Karpas-422 (cell line): ENCODE results near the genes KLF17, PTCH2, GPBP1L1, TSPAN1 and DMBX1.

GRCh38 chr1:43966377-43967219 lies 3.2 kb upstream of the DPH2 start:
- PRO-cap, result no peak
- RAMPAGE, long total RNA, result no peak

- PRO-cap, result bidirectional peak, plus-strand start at chr1:44025097, minus-strand start at chr1:44025009
- RAMPAGE, long total RNA, result no peak
Observed at GRCh38 chr1:44024864-44025216, 6.4 kb downstream of the SLC6A9 start.

DNA sequence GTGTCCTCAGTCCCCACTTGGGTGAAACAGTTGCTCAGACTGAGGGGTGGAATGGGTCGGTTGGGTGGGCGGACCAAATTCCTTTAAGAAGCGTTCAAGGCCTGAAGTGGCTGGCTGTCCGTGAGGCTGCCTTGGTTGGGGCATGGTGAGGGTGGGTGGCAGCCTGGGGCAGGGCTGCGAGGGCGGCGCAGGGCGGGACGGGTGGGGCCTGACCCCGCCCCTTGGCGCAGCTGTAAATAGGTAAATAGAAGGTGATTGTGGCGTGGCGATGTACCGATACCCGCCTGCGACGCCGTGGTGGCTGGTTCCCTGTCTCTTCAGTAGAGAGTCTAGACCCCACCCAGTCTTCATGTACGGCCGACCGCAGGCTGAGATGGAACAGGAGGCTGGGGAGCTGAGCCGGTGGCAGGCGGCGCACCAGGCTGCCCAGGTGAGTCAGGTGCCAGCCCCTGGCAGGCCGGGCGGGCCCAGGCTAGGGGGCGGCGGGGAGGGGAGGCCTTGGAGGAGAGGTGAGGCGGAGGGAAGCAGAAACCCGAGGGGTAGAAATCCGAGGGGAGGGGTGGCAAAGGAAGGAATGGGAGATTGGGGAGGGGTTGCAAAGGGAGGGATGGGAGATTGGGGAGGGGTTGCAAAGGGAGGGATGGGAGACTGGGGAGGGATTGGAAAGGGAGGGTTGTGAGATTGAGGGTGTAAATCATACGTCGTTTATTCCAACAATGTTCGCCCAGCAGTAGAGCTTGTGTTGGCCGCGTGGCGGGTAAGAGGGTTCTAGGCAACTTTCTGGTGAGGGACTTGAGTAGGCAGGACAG lies at the start of gene KLF17:
KLF17 (plus strand) TSS at position 263 of the 809 bp plus-strand sequence.
- PRO-cap, result no peak
- RAMPAGE, long total RNA, result no peak

- PRO-cap, result no peak
- RAMPAGE, long total RNA, result no peak
Observed at GRCh38 chr1:44267790-44268174, 54.5 kb downstream of the DMAP1 start.

- PRO-cap, result no peak
- RAMPAGE, long total RNA, result no peak
Observed at GRCh38 chr1:44268546-44269184, 55.4 kb downstream of the DMAP1 start.

- PRO-cap, result no peak
- RAMPAGE, long total RNA, result no peak
Observed at GRCh38 chr1:44351651-44352201, 3.3 kb downstream of the ERI3 start.

- PRO-cap, result no peak
- RAMPAGE, long total RNA, result no peak
Observed at GRCh38 chr1:44542883-44543301, 131.4 kb downstream of the TMEM53 start.

- PRO-cap, result no peak
- RAMPAGE, long total RNA, result no peak
Observed at GRCh38 chr1:44644877-44646023, 29.0 kb downstream of the TMEM53 start.

- PRO-cap, result no peak
- RAMPAGE, long total RNA, result no peak
Observed at GRCh38 chr1:44676365-44677474, 2.2 kb downstream of the ARMH1 start.

GRCh38 chr1:44842324-44843702 lies at the start of gene PTCH2:
Gene PTCH2, minus strand, starts transcription at chr1:44843253.
- PRO-cap, result no peak
- RAMPAGE, long total RNA, result no peak

DNA sequence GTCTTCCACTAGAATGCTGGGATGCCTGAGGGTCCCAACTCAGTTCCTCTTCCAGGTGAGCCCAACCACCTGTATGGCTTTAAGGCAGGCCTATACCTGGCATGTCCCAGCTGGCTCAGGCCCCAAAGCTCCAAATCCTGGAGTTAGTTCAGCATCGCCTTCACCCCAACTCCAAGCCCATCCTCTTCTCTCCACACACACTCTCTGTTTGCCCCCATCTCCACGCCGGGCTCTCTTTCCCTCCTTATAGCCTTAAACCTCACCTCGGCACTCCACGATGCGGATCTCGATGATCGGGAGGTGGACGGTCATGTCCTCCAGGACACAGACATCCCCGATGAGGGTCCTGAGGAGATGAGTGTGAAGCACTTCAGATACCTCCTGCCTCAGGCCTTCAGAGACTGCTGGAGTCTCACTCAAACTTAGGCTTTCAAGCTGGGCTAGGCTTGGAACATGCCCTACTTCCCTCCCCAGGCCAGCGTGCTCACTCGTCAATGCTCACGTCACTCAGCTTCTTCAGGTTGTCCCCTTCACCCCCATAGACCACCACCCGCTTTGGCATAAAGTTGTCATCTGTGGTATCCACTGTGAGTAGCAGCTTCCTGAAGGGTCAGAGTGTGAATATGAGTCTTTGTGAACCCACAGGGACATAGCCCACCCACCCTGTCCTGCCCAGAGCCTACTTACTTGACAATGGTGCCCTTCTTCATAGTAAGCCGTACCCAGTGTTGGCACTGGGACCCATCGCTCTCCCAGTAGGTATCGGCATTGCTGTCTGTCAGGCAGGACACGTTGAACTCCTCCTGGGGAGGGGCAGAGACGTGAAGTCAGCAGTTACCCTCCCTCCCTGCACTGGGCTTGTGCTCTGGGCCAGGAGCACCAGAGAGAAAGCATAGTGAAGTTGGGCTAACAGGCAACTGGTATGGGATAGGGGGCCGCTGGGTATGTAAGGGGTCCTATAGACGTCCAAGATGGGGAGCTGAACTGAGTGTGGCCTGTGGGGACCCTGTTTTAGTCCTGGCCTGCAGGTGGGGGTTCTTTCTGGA lies 1.9 kb downstream of the HECTD3 start:
- PRO-cap, result no peak
- RAMPAGE, long total RNA, result no peak

DNA sequence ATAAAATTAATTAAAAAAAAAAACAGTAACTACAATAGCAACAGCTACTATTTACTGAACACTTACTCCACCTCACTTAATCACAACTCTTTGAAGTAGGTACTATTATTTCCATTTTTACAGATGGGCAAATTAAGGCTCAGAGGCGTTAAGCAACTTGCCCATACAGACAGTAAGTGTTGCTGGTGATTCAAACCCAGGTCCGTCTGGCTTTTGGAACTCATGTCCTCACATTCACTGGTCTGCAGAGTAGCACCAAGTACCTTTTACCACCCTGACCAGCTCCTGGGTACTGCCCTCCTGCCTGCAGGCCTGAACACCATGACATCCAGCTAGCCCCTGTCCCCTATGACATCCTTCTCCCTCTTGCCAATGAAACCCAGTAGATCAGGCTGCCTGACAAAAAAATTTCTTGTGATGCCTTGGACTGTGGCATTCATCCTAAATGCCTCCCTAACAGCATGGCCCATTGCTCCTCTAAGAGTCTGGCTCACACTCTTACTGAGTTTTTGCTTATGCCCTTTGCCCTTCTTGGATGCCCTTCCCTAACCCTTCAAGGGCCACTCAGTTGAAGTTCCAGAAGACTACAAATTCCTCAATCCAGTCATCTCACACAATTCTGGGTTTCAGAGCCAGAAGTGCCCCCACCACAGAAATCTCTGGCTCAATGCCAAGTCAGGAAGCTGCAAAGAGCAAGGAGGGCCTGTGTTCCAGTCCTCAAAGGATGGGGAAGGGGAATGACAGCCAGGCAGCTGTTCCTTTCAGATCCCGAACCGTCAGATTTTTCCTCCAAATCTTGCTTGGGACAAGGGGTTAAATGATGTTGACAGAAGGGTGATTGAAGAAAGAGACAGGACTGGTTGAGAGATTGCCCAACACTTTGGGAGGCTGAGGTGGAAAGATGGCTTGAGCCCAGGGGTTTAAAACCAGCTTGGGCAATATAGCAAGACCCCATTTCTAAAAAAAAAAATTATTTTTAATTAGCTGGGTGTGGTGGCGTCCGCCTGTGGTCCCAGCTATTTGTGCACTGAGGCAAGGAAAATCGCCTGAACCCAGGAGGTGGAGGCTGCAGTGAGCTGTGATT lies 1.0 kb upstream of the HPDL start:
- PRO-cap, result no peak
- RAMPAGE, long total RNA, result no peak

DNA sequence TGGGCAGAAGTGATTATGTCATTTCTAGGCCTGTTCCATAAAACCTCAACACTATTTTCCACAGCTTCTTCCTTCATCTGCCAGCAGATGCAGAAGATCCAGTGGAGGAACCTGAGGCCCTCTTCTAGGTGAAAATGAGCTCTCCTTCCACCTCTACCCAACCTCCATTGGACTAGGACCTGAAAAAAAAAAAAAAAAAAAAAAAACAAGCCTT lies 58.7 kb downstream of the TOE1 start:
- PRO-cap, result no peak
- RAMPAGE, long total RNA, result no peak

- PRO-cap, result no peak
- RAMPAGE, long total RNA, result no peak
Observed at GRCh38 chr1:45637382-45638124, 13.7 kb upstream of the CCDC17 start.

DNA sequence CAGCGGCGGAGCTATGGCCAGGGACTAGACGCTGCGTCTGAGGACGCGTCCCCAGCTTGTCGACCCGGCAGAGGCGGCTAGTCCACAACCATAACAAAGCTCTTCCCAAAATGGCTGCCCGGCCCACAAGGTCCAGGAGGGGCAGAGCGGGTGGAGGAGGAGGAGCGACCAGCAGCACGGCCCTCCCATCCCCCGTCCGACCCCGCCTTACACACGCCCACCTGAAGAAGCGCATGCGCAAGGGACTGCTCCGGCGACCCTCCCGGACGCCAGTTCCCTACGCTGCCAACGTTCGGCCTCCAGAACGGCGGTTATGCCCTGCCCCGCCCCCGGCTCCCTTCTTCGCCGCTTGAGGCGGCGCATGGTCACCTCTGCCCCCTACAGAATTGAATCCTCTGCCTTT lies at the start of gene GPBP1L1:
GPBP1L1 (minus strand) TSS at position 118 of the 403 bp plus-strand sequence.
- PRO-cap, result bidirectional peak, plus-strand start at position 338 of the sequence, minus-strand start at position 112 of the sequence
- RAMPAGE, long total RNA, result start-site peak on the minus strand centred at position 112 of the sequence, 74 bp wide, 136 and 16 reads in 2 replicates

DNA sequence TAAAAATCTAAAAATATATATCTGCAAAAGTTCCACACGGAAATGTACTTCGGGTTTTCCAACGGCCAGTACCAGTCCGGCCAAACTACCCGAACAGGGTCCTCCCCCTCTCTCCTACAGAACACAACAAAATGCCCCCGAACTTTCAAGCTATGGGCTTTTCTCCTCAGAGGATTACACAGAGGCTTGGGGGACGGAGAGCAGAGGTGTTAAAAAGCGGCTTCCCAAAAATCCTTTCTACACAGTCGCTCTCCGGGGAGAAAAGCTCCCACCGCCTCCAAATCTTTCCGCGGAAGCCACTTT lies 463 bp downstream of the PIK3R3 start:
- PRO-cap, result no peak
- RAMPAGE, long total RNA, result no peak

DNA sequence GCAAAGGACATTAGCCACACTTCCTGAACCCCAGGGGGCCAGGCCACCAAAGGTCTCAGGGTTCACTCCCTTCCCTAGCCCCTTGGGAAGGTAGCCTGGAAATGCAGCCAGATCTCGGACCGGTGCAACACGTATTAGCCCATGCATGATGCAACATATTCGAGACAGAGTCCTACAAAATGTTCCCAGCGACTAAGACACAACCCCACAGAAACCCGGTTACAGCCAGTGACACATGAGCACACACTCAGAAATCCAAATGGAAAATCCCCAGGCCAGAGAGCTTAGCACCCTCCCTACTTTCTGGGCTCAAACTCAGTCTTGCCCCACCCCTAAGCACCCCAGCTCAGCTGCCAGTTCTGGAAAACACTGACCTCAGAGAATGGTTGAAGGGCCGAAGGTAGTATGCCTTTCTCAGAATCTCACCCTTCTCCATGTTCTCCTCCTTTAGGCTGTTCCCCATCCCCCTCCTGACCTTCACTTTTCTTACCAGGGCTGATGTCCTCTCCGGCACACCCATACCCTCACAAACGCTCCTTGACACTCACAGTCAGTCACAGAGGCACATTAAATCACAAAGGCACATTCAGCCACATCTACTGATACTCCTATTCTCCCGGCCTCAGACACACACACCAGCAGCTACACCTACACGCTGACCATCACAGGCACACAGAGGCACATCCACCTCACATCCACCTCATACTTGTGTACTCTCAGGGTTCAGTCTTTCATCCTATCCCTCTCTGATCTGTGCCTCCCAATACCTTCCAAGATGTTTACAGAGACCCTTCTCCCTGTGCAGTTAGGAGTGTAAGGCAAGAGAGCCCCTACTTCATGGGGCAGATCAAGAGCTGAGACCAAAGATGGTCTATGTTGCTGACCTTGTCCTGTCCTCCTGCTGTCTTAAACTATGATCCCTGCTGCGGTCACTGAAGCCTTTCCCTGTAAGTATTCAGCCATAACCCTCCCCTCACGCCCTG lies at the start of gene TSPAN1:
TSPAN1 (plus strand) TSS at position 625 of the 983 bp plus-strand sequence.
- PRO-cap, result no peak
- RAMPAGE, long total RNA, result no peak

- PRO-cap, result no peak
- RAMPAGE, long total RNA, result no peak
Observed at GRCh38 chr1:46182818-46183935, 6.9 kb upstream of the P3R3URF start.

GRCh38 chr1:46400411-46400811 lies 6.3 kb downstream of the FAAH start:
- PRO-cap, result no peak
- RAMPAGE, long total RNA, result no peak

- PRO-cap, result no peak
- RAMPAGE, long total RNA, result no peak
Observed at GRCh38 chr1:46489442-46490140, at the start of gene DMBX1. Gene DMBX1, plus strand, starts transcription at chr1:46489836.